Smooth muscle cell (in vitro differentiated cells): ENCODE data around the genes PSMB11, ACIN1, MYH6 and AP1G2.

- RAMPAGE, long total RNA = no peak
Measured at GRCh38 chr14:23041787-23042314, at the start of gene PSMB11. PSMB11 (plus strand) TSS chr14:23042212.

DNA sequence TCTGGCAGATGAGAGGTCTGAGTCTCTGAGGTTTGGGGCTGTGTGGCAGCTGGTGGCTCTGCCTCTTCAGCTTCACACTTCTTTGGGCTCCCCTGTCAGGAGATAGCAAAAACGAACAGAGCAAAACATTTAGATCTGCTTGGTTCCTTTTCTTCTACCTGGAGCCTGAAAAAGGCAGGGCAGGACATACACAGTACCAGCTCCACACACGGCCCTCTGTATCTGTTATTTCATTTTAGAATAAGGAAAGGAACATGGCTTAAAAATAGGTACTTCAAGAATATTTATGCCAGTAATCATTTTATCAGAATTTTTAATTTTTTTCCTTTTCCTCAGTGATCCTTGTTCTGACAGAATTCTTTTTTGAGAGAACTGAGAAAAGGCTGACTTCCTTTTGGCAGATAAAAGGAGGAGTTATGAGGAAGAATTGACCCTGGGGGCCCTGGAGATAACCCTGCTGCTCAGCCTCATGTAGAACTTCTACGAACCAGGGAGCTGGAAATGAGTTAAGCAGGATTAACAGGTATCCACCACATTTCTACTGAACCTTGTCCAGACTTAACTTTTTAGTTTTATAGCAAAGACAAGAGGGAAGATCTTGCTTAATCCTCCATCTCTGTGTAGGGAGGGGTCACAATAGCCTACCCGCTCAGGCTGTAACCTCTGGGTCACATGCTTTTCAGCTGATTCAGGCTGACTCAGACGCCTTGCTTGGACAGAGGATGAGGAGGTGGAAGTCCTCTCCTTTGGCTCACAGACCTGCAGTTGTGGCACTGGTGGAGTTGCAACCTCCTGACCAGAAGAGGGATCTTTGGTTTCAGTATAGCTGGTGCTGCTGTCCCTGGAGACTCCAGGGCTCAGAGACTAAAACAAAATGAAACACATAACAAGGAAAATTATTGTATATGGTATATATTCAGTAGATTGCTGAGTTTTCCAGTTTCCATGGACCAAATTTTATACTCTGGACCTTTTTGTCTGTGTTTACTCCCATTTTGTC is 16.5 kb downstream of the ACIN1 start:
- RAMPAGE, long total RNA = no peak

GRCh38 chr14:23090386-23090825 is 4.5 kb downstream of the ACIN1 start:
- RAMPAGE, long total RNA = no peak

DNA sequence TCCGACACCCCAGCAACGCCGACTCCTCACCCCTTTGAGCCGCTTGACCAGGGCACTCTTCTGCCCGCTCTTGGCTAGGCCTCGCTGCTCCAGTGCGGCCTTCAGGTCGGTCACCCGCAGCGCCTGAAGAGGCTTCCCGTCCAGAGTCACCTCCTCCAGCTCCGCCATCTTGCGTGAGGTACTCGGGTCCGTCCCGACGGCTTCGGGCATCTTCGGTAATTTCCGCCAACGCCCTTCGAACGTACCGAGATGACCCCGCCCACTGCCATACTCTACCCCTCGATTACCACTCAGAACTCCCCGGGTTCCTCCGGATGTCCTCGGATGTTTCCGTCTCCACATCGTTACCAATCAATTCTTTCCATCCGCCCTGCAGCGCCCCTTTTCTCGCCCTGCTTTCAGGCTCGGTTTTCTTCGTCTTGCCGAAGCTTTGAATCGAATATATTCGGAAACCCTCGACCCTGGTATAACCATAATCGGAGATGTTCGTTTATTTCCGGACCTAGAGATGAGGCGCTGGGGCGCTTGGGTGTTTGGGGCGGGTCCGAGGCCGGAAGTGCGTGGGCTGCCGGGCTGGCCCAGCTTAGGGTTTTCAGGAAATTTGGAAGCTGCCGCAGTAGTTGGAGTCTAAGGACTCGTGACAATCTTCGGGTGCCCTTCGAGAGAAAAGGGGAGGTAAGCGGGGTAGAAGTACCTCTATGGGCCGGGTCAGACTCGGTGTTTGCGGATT is at the start of gene ACIN1:
Gene ACIN1, minus strand, starts transcription at position 192 of the 730 bp plus-strand sequence.
- RAMPAGE, long total RNA = start-site peak on the minus strand centred at position 178 of the sequence, 25 bp wide, 1,146 and 676 reads in 2 replicates; start-site peak on the plus strand centred at position 591 of the sequence, 65 bp wide, 829 and 364 reads in 2 replicates

DNA sequence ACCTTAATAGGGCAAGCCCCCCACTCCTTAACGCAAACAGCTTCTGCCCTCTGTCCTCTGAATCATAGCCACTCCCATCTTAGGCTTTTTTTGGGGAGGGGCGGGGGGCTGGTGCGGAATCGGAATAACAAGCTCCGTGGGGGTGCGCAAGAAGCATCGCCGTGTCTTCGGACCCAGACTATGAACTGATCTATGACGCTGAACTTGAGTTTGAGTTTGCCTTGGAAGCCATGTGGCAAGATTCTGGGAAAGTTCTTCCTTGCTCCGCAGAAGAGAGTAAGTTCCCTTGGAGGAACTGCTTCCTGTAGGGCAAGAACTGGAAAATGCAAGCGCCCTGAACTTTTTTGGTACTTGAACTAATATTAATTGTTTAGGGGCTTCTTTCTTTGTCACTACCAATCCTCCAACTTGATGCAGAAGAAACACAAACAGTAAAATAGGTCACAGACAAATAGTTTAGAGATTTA is 403 bp downstream of the C14orf119 start:
- RAMPAGE, long total RNA = no peak

GRCh38 chr14:23121295-23121886 is 2.3 kb upstream of the CEBPE start:
- RAMPAGE, long total RNA = no peak

- RAMPAGE, long total RNA = no peak
Measured at GRCh38 chr14:23142020-23142517, 23.0 kb upstream of the CEBPE start.

DNA sequence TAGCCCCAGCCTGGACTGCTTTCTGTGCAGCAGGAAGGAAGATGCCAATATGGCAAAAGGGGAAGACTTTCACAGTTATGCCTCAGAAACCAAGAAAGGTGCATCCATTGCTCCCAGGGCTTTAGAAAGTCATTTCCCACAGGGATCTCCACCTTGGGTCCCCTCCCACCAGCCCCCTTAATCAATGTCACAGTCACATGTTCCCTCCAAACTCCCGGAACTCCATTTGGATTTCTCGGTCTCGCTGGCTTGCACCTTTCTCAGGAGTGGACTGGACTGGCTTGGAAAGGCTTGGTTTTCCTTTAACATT is 30.0 kb downstream of the SLC7A8 start:
- RAMPAGE, long total RNA = no peak

- RAMPAGE, long total RNA = no peak
Measured at GRCh38 chr14:23157408-23158041, 25.9 kb downstream of the SLC7A8 start.

DNA sequence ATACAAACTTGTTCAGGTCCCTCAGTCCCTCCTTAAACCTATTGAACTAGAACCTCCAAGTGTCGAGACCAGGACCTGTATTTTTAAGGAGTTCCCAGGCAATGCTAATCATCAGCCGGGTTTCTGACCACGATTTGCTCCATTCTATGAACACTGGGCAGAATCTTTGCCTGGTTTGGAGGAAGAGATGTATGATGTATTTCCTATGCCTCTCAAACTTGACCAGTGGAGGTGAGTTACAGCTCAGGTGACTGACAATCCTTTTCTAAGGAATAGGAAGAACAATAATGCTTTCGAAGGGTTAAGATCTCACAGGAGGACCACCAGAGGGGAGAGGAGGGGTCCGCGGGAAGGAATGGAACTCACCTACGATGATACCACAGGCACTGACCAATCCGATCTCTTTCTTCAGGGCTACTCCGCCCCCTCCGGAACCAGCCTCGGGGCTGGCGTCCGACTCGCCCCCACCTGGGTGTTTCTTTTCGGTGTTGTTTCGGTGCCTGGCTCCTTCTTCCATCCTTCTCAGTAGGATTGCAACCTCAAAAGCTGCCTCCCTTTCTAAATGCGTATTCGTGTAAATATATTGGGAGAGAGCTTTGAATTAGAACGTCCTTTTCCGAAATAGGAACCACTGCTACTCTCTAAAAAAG is 937 bp downstream of the SLC7A8 start:
- RAMPAGE, long total RNA = no peak

- RAMPAGE, long total RNA = no peak
Measured at GRCh38 chr14:23307454-23308287, 1.0 kb downstream of the BCL2L2 start.

- RAMPAGE, long total RNA = no peak
Measured at GRCh38 chr14:23322829-23323722, 1.8 kb downstream of the PABPN1 start.

DNA sequence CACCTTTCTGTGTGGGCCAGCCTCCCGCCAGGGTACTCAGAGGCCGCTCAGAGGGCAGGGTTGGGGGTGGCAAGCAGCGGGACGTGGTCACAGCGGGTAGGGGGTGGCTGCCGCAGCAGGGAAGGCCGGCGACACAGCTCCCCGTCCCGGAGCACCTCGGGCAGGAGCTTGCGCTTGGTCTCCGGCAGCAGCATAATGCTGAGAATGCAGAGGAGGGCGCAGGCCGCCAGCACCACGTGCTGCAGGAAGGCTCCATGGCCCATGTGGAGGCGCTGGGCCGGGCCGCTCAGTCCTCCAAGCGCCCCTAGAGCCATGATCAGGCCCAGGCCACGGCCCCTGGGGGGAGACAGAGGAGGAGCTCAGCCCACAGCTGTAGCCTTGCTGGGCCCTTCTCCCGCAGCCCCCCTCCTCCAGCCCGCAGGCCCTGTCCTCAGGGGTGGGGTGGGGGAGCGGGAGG is 6.1 kb downstream of the SLC22A17 start:
- RAMPAGE, long total RNA = no peak

GRCh38 chr14:23385804-23386427 is 9.1 kb downstream of the CMTM5 start:
- RAMPAGE, long total RNA = no peak

DNA sequence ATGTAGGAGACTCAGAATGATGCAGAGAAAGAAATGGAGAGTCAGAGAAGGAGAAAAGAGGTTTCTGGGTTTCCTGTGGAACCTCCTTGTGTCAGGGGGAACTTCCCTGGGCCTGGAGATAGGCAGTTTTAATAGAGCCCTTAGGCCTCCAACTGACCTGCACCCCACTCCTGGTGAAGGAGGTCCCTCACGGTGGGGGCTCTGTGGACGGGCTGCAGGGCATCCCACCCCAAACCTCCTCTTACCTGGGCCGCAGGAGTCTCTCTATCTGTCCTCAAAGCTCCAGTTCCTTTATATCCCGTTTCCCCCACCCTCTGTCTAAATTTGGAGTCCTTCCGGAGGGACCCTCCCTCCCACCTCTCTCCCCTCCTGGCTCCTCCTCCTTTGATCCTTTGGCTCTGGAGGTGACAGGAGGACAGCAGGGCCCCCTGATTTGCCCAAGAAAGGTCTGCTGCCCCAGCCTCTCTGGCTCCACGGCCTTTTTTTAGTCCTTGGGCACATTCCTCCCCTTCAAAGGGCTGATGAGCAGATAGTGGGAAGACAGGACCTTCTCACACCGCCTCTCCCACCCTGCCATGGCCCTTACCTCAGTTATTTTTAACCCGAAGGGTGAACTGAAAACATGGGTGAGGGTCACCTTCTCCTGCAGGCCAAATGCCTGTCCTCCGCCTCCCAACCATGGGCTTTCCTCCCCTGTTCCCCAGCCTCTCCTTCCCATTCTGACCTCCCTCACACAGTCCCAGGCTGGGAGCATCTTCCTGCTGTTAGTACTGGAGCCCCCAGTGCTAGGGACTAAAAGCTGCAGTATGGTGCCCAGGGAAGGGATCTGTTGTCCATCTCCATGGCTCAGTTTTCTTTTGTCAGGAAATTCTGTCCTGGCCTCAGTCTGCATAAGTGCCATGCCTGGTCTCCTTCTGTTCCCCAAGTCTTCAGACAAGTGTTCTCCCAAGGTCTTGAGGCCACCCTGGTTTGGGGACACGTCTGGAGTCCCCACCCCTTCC is at the start of gene MYH6:
Gene MYH6, minus strand, starts transcription at position 266 of the 1,001 bp plus-strand sequence.
- RAMPAGE, long total RNA = no peak

DNA sequence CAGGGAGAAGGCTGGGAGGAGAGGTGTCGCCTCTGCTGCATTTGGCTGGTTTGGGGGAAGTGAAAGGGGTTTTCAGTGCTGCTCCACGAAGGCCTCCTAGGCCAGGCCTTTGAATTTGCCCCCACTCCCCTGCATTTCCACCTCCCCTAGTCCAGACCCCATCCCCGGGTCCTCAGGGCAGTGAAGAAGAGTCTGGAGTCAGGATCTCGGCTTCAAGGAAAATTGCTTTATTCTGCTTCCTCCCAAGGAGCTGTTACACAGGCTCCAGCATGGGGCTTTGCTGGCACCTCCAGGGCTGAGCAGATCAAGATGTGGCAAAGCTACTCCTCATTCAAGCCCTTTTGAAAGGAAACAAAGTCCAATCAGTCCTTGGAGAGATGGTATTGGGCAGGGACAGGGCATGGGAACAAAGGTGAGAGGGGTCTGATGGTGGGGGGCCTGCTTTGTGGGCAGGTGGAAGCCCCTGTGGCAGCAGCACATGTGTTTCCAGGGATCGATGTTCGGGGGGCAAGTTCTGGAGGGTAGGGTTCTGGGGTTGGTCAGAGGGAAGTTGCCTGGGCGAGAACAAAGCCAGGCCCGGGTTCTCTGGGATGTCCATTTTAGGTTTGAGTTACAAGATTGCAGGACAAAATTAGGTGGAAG is 4.6 kb upstream of the MYH6 start:
- RAMPAGE, long total RNA = no peak

DNA sequence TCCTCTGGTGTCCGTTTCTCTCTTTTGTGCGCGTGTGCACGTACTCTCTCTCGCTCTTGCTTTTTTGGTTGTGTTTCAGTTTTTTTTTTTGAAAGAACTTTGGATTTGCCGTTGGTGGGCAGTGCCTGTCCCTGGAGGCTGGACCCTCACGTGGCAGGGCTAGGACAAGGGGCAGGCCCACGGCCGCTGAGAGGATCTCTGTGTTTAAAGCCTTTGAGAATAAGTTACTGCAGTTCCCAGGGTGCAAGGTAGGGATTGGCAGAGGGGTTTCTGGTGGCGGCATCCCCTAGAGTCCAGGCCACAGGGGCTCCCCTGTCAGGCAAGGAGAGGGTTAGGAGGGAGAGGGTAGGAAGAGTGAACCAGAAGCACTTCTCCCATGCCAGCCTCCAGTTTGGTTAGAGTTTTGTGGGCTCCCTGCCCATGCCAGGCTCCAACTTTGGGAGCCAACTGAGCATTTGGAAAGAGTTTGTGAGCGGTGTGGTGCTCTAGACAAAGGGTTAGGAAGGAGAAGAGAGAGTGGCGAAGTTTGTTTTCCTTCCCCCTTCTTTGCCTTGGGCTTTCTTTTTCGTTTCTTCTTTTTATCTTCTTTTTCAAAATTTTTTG is 30.5 kb downstream of the ZFHX2 start:
- RAMPAGE, long total RNA = no peak

DNA sequence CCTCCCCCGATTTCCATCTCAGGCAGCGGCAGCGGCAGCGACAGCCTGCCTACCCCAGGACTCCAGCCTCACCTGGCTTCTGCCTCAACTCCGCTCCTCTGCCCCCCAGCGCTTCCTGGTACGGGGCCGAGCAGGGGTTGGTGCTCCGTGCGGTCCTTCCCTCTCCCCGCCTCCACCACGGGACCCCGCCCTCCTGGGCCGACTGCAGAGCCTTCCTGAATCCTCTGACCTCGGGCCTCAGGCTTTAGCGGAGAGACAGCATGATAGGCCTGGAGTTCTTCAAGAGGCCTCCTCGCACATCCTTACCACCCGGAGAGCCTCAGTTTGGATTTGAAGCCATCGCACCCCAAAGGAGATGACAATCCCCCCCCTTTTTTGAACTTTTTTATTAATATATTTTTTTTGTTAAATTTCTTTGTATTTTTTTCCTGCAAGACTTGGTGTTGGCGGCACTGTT is at the start of gene AP1G2:
Gene AP1G2, minus strand, starts transcription at position 125 of the 457 bp plus-strand sequence.
- RAMPAGE, long total RNA = start-site peak on the minus strand centred at position 100 of the sequence, 17 bp wide, 91 and 61 reads in 2 replicates

DNA sequence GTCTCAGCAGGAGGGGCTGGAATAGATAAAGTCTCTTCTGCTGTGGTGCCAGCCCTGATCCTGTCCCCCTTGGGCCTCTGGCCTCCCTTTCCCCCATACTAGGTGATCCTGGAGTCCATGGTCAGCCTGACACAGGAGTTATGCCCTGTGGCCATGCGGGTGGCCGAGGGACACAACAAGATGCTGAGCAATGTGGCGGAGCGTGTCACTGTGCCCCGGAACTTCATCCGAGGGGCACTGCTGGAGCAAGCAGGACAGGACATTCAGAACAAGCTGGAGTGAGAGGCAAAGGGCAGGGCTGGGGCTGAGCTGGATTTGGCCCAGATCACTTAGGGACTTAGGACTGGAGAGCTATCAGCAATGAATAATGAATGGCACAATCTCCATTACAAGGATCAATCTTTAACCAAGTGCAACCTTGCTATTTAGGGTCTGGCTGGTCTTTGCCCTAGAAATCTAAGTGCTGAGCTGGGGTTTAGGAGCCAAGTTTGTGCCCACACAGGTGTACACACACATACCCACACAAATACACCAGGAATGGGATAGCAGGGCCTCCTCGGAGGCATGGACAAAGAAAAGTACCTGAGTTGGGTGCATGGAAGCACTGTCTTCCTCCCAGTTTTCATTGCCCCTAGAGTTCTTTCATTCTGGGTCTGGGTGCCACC is 9.7 kb downstream of the CARMIL3 start:
- RAMPAGE, long total RNA = no peak

DNA sequence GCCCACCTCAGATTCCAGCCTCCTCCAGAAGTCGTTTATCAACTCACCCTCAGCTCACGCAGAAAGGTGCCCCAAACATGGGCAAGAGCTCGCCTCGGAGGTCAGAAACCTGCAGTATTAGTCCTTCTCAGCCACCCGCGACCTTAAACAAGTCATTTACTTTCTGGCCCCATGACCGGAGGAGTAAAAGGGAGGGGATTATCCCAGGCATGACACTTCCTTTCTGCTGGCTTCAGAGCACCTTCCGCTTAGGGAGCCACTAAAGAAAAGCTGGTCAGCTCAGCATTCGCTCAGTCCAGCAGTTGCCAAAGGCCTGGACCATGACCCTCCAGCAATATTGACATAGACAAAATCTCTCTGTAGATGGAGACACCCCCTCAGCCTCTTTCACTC is 4.3 kb upstream of the CPNE6 start:
- RAMPAGE, long total RNA = no peak